Tongue (tissue), 2 donors: ENCODE measurements around the gene RPL37.

- RAMPAGE, long total RNA, result no peak
These were observed 219.4 kb downstream of the GDNF start for GRCh38 chr5:37620266-37620941.

- RAMPAGE, long total RNA, result no peak
These were observed 83.0 kb upstream of the LIFR start for GRCh38 chr5:38639360-38639983.

DNA sequence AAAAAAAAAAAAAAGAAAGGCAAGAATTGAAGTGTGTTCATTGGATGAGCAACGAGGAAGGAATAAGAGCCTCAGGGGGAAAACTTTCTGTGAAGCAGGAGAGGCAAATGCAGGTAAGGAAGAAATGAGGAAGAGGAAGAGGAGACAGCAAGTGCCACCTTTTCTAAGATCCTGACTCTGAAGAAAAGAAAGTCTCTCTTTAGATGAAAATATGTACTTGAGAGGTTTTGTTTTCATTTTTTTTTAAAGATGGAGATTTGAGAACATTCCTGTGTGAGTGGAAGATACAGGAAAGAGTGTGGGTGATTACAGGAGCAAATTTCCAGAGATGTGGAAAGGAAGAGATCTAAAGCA, 93.7 kb upstream of the LIFR start:
- RAMPAGE, long total RNA, result no peak

DNA sequence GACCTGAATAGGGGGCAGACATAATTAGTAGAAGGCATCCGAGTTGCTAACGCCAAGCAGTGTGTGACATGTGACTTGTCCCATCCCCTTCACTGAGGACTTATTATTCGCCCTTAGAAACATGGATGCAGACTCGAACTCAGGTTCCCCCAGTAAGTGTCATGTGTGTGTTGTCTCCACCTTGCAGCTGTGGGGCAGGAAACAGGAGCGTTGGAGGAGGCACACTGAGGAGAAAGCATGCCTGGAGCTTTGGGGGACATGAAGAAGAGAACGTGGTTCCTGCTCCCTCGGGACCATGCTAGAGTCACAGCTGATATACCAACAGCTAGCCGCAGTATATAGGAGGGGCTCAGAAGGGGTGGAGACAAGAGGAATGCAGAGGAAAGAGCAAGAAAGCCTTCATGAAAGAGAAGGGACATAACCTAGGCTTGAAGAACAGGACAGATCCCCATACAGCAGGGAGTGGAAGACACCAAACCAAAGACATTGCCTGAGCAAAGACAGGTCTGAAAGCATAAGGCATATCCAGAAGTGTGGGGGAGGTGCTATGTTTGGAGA, 34.4 kb downstream of the OSMR start:
- RAMPAGE, long total RNA, result no peak

DNA sequence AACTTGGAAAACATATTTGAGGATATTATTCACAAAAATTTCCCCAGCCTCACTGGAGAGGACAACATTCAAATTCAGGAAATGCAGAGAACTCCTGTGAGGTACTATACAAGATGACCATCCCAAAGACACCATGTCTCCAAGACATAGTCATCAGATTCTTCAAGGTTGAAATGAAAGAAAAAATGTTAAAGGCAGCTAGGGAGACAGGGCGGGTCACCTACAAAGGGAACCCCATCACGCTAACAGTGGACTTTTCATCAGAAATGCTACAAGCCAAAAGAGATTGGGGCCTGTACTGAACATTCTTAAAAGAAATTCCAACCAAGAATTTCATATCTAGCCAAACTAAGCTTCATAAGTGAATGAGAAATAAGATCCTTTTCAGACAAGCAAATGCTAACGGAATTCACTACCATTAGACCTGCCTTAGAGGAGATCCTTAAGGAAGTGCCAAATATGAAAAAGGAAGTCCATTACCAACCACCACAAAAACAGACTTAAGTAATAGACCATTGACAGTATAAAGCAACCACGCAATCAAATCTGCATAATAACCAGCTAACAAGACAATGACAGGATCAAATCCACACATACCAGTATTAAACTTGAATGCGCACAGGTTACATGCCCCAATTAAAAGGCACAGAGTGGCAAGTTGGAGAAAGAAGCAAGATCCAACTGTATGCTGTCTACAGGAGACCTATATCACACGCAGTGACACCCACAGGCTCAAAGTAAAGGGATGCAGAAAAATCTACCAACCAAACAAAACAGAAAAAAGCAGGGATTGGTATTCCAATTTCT, 63.7 kb downstream of the OSMR start:
- RAMPAGE, long total RNA, result no peak

DNA sequence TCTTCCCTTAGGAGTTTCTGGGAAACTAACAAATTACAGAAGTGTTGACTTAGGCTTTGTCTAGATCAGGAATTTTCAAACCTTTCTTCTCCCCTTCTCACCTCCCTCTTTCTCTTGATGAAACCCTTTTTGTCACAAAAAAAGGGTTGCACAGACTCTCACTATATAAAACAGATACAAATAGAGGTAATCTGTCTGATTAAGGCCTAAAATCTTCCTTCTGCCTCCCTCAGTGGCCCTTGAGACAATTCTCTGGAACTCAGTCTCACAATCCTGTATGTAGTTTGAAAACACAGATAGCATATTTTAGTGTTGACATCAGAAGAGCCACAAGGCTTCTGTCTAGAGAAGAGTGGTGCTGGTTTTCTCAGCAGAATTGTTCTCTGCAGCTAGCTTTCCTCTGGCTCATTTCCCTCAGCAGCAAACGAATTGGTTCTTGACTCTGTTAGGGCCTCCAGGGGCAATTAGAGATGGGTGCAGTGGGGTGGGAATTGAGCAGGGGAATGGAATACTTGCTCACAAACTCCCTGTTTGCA, 79.7 kb downstream of the OSMR start:
- RAMPAGE, long total RNA, result no peak

DNA sequence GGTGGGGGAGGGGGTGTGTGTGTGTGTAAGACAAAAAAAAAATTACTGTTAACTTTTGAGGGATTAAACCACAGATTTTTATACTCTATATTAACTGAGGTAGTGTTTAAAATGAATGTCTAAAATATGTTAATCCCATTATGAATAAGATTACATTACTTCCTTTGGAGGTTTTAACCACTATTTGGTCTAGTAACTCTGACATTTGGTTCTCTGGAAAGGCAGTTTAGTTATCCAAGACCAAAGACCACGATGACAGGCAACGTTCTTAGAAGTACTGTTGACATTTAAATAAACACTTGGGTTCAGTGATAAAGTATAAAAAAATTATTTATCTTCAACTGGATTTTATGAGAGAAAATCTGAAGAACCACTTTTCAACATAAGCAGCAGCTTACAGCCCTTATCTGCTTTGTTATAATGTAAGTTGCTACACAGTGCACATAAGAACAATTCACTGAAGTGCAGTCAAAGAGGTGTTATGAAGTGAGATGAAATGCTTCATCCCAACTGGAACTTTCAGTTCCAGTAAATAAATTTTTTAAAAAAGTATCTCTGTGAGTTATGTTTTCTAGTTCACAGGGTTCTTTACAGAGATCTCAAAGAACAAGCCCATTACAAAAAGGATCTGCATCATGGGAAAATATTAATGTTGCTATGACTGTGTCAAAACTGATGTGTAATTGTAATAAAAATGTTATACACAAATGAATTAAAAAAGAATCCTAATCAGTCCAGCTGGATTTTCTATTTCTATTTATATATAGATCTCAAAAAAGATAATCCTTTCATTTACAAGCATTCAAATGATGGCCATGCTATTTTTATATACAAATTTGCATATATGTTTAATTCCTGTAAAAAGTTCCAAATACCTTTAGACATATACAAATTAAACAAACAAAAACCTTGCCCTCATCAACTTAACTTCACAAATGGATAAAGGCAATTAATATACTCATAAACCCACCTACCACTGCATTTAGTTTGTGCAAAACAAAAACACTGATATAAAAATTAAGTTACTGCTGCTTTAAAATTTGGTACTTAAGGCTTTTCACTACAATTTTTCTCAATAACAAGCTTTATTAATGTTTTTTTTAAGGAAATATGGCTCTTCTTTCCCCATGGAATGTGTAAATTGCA, 94.8 kb downstream of the OSMR start:
- RAMPAGE, long total RNA, result no peak

GRCh38 chr5:39059165-39059977, 14.8 kb downstream of the RICTOR start:
- RAMPAGE, long total RNA, result no peak

DNA sequence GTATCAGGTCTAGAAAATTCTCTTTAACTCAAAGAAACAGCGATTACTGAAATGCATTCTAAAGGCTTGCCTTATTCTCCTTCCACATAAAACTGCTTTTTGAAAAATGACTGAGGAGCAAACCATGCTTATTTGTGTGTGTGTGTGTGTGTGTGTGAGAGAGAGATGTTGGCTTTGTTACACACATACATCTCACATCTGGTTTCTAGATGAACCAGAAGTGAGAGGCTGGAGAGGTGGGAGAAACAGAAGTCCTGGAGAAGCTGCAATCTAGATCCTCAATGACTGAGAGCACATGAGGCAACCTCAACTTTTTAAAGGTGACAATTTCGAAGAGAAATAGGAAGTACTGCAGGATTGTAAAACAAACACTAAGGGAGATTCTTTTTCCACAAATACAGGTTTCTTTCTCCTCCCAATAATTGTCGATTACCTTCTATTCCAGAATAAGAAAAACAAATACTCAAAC, 28.7 kb downstream of the FYB1 start:
- RAMPAGE, long total RNA, result no peak

GRCh38 chr5:39194330-39195236, 24.8 kb downstream of the FYB1 start:
- RAMPAGE, long total RNA, result no peak

DNA sequence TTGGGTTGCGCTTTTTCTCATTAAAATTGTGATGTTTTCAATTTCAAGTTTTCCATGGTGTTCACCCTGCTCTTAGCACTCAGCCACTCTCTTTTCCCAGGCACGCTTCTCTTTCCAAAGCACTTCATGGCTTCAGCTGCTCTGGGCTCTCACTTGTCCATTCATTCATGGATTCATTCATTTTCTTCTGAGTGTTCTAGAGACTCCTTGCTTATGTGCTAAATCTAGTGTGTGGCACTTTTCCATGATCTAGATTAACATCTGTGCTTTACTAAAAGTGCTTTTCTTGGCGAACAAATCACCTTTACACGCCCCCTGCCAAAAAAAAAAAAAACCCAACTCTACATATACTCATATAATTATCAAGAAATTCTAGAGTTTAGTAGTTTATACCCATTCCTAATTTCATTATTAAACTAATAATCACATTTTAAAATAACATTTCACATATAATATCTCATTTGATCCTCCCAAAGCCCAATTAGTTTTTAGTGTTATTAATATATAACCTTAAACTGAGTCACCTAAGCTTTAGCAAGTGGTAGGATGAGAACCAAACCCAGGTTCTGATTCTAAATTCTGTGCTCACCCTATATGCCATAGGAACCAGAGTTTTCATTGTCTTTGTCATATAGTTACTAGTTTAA, 6.5 kb downstream of the FYB1 start:
- RAMPAGE, long total RNA, result no peak

- RAMPAGE, long total RNA, result no peak
These were observed 54.9 kb upstream of the FYB1 start for GRCh38 chr5:39274307-39274641.

GRCh38 chr5:39410963-39411436, 13.8 kb downstream of the DAB2 start:
- RAMPAGE, long total RNA, result no peak

GRCh38 chr5:39527967-39528219, 103.1 kb upstream of the DAB2 start:
- RAMPAGE, long total RNA, result no peak

DNA sequence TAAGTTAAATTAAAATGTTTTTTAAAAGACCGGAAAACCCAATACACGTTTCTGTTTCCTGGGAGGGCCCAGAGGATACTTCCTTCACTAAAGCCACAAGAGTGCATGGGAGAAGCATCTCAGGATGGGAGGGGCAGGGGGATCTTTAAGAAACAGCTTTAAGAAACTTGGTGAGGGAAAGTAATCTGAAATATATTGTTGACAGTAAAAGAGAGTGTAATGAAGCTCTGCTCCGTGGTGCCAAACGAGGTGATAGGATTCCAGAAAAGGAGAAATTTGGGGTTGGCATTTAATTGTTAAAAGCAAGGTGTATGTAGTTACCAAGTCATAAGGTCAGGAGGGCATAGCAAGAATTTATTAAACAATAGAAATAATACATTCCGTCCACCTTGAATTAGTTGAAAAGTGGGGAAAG, 164.6 kb upstream of the PTGER4 start:
- RAMPAGE, long total RNA, result no peak

GRCh38 chr5:40541606-40541929, 138.1 kb upstream of the PTGER4 start:
- RAMPAGE, long total RNA, result no peak

- RAMPAGE, long total RNA, result no peak
These were observed 56.2 kb upstream of the PTGER4 start for GRCh38 chr5:40623549-40623865.

DNA sequence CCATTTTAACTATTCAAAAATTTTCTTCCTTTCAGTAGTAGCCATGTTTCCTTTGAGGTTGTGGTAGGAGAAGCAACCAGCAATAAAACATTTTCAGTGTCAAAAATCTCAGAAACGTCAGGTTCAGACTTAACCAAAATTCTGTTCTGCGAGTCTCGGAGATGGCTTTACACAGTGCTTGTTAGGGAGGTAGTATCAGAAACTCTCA, 8.3 kb downstream of the PTGER4 start:
- RAMPAGE, long total RNA, result no peak

DNA sequence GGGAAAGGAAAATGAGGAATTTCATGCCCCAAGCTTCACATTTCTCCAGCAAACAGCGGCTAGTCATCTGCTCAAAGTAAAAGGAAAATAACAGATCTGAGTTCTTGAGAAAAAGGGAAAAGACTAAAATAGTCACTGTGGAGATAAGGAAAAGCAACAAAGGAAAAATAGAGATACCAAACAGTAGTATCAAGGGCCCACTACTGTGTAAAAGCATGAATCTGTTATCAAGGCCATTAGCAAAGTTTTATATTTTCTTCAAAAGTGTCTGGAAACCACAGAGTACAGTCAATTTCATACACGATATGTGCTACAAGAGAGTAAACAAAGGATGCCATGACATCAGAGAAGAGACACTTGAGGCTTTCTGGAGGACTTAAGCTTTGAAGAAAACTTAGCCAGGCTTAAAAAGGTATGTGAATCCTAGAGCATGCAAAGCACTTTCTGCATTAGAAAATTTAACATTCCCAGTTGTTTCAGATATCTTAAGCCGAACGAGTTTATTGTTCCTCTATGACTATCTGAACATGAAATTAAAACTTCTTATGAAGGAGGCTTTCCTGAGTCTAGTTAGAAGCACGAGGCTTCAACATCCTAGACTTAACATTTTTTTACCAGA, 1.3 kb downstream of the TTC33 start:
- RAMPAGE, long total RNA, result no peak

DNA sequence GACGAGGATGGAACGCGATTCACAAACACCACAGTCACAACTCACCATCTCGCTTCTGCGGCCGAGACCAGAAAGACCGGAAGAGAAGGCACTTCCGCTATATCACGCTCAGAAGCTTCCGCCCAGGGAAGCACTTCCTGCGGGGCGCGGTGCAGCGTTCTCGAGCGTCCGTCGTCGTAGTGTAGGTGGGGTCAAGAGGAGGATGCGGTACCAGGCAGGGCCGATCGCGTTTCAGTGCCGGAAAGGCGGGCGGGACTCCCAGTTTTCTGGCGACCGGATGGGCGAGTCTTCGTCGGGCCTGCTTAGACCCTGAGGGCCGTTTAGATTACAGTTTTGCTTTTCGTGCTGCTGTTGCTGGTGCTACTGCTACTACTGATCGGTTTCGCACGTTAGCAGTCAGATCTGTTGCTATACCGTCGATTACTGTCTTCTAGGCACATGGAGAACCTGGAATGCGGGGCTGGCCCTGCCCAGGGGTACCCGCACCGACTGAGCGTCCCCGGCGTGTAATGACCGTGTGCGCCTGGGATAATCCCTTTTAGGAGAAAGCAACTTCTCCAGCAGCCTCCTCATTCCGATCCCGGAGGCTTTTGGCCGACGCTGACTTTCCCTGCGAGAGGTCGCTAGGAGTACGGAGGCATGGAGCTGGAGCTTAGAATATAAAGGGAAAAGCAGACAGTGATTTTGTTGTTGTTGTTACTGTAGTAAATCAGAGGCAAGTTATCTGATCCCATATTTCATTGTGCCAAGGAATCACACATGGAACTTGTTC, at the start of gene RPL37:
Gene RPL37 (minus strand): TSS at position 85 of the 772 bp plus-strand sequence.
- RAMPAGE, long total RNA, result start-site peak on the minus strand centred at position 73 of the sequence, 35 bp wide, 8,320 and 67 reads in 2 replicates